Endothelial cell (in vitro differentiated cells): ENCODE results near the gene CHST15.

GRCh38 chr10:123157920-123158371 lies 3.7 kb downstream of the BUB3 start:
- PRO-cap, result no peak

GRCh38 chr10:123885818-123886252 lies 5.8 kb downstream of the CPXM2 start:
- PRO-cap, result no peak

DNA sequence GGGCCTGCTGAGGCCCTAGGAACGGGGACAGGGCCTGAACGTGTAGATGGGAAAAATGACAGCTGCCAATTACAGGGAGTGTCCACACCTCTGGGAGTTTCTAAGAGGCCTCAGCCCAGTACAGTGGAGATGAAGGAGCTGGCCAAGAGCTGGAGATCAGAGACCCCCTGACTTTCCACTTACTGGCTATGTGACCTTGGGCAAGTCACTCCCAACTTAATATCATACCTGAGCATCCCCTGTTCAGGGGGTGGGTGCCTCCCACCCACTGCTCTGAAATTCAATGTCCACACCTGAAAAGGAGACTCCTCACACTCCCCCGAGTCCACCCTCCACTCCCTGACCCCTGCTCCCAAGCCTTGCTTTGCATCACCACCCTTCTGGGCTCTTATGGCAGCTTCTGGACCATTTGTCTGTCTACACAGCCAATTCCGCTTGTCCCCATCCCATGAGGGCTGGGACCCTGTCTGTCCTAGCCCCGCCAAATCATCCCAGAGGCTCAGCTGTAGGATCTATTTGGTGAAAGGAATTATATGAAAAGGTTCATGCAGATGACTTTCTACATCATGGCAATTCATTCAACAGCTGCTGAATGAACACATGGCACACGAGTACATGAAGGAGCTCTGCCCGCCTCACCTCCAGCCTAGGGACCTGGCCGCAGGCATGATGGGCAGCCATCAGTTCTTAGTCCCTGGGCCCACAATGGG lies 3.9 kb downstream of the CHST15 start:
- PRO-cap, result no peak

- PRO-cap, result bidirectional peak, plus-strand start at chr10:124093232, minus-strand start at chr10:124093297; bidirectional peak, plus-strand start at chr10:124093681, minus-strand start at chr10:124093596
Measured at GRCh38 chr10:124093150-124094008, at the start of gene CHST15. Gene CHST15, minus strand, starts transcription at chr10:124093598.

DNA sequence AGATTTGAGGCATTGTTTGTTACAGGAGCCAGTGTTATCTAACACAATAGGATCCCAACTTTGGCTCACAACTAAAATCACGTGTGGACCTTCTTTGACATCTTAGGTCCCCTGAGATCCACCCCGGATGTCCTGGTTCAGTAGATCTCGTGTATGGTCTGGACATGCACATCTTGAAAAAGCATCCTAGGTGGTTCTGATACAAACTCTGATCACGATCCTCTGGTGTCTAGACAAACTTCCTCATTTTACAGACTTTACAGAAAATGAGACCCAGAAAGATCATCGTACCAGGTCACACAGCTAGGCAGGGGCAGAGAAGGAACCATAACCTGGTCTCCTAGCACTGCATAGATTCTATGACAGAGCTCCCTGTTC lies 30.7 kb upstream of the CHST15 start:
- PRO-cap, result no peak

DNA sequence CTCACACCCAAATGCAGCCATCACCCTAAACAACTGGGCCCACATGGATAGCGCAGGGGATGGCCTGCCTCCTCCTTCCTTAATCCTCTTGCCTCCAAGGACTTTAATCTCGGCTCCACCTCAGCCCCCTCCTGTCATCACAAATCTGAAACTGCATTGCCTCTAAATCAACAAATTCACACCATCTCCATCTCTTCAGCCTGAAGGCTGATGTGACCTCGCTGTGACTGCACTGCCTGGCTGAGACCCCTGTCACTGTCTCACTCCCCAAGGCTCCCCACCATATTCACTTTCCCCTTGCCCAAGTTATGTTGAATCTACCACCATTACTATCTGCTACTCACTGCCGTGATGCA lies 71.7 kb upstream of the CHST15 start:
- PRO-cap, result no peak

- PRO-cap, result no peak
Measured at GRCh38 chr10:124172066-124172936, 78.9 kb upstream of the CHST15 start.

DNA sequence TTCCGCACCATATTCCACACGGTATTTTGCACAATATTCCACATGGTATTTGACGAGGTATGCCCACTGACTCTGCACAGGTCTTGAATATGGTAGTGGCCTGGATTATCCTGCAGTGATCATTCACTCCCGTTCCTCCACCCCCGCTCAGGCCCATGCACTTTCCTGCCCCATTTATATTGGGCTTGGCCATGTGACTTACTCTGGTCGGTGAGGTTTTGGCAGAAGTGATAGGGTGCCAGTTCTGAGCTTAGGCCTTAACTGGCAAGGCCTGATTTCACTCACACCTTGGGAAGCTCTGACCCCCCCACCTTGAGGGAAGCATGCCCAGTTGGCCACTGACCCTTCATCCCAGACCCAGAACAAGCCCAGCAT lies 137.7 kb upstream of the CHST15 start:
- PRO-cap, result no peak

DNA sequence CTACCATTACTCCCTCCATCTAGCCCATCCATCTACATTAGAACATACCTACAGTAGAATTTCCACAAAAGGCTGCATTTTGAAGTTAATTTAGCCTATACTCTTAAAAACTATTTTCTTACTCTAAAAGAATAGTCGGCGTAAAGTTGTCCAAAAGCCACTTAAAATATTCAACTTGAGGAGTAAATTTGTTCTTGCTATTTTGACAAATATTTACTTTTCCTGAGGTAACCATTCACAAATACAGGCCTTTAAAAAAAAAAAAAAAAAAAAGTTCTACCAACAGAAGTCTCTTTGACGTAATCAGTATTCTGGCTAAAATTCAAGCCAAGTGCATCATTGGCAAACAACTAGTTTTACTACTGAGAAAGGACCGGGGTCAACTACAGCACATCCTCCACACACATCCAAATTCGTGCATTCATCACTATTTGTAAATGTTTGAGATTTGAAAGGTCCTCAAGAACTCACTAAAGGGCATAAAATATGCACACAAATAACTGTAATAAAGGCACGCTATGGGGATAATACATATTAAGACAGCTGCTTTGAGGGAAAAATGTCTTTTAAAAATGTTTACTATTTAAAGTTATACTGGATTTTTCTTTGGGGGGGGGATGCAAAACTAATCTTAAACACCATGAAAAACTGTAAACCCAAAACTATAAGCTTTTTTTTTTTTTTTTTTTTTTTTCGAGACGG lies 2.0 kb downstream of the OAT start:
- PRO-cap, result no peak

DNA sequence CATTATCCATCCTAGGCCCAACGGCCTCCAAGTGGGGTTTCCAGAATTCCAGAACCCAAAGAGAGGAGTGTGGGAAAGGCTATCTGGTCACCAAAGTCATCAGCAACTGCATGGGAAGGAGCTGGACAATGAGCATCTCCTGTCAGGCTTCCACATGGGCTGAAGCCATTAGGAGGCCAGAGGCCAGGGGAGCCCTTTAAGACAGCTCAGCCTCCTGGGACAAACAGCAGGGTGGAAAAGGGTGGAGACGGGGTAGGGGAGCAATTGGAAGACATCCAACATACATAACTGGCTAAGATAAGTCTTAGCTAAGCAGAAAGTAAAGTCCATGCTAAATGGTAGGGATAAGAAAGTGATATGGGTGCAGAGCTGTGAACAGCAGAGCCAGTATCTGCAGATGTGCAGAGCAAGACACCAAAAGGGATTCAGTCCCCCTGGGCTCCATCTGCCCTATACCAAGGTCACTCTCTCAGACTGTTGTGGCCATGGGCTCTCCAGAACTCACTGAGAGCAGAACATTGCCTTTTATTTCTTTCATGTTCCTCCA lies 1.6 kb upstream of the OAT start:
- PRO-cap, result no peak

GRCh38 chr10:124544342-124545139 lies 82.9 kb downstream of the LHPP start:
- PRO-cap, result no peak

GRCh38 chr10:124547651-124548155 lies 86.1 kb downstream of the LHPP start:
- PRO-cap, result bidirectional peak, plus-strand start at chr10:124547872, minus-strand start at chr10:124547784

DNA sequence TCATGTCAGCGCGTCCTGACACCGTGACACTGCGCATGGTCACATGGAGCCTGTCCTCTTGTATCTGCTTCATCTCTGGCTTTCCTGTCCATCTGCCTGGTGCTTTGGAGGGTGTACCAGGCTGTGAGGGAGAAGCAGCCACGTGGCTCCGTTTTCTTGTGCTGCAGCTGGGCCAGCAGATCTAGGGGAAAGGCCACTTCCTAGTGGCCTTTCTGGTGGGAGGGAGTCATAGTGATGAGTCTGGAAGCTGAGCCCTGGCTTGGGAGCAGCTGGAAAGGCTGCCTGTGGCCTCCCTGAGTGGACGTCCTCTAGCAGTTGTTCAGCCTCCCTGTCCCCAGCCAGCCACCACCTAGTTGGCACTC lies 96.3 kb downstream of the LHPP start:
- PRO-cap, result no peak

GRCh38 chr10:124560039-124561058 lies 98.7 kb downstream of the LHPP start:
- PRO-cap, result no peak

DNA sequence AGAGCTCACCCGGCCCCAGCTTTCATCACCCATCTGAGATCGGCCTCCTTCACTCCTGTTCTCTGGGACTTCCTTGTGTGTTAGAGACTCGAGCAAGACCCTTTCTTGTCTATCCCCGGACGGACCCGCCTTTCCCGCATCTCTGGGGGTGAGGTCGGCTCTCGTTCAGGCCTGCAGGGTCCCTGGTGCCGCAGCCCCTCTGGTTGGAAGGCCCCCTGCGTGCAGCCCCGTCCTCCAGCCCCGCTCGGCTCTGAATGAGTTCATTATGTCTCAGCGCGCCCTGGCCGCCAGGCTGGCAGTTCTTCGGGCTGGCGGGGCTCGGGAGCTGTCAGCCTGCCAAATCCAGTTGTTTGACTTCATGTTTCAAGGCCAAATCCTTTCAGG lies 128.0 kb downstream of the LHPP start:
- PRO-cap, result no peak

- PRO-cap, result no peak
Measured at GRCh38 chr10:124611817-124612277, 132.3 kb downstream of the FAM53B start.

- PRO-cap, result no peak
Measured at GRCh38 chr10:124644765-124645308, 99.3 kb downstream of the FAM53B start.

- PRO-cap, result no peak
Measured at GRCh38 chr10:124747172-124747495, 3.0 kb upstream of the FAM53B start.

- PRO-cap, result no peak
Measured at GRCh38 chr10:124864302-124865208, 62.9 kb downstream of the ABRAXAS2 start.

GRCh38 chr10:124892898-124893293 lies 49.0 kb upstream of the ZRANB1 start:
- PRO-cap, result no peak